ENCODE results near the gene SCG2.

- RRBS = no CpG with 5 or more reads among the region's 3 CpGs
These were observed 249.4 kb downstream of the EPHA4 start for GRCh38 chr2:221322750-221323004.

DNA sequence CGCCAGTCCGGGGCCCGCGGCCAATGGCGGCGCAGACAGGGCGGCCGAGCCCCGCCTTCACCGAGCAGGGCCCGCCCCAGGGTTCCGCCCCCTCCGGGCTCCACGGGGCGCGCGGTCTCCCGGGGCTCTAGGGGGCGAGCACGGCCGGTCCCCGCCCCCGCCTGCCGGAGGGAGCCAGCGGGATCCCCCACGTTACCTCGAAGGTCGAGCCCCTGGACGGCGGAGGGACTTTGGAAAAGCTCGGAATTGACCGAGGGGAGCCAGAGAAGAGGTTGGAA, 204 bp upstream of the EPHA4 start:
- RRBS = 2% methylated on average over 10 of the region's 32 CpGs

GRCh38 chr2:222318117-222318804, 1.7 kb downstream of the ENSG00000288658 start:
- RRBS = 5% methylated on average over 2 of the region's 44 CpGs

DNA sequence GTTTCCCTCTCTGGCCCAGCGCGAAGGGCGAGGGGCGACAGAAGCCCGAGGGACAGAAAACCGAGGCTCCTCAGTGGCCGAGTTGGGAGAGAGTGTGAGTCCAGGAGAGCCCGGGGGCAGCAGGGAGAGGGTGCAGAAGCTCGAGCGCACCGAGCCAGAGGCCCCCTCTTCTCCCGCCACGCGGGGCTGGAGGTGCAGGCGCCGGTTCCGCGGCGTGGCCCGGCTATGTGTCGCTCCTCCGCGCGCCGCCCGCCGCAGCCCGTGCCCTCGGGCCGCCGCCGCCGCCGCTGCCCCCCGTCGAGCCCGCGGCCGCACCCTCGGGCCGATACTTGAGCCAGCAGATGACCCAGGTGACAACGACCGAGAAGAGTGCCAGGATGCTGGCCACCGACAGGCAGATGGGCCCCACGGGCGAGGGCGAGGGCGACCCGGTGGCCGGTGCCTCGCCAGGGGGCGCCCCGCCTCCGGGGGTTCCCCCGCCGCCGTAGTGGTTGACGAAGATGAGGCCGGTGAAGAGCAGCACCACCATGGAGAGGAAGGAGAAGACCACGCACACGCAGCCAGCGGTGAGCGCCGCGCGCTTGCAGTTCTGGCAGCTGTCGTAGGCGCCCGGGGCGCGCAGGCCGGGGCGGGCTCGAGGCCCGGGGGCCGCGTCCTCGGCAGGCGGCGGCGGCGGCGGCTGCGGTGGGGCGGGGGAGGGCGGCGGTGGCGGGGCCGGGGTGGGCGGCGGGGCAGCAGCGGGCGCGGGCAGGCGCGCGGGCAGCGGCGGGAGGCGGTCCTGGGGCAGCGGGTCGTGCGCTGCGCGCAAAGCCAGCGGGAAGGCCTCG, 937 bp downstream of the ENSG00000288658 start:
- RRBS = 2% methylated on average over 29 of the region's 107 CpGs

DNA sequence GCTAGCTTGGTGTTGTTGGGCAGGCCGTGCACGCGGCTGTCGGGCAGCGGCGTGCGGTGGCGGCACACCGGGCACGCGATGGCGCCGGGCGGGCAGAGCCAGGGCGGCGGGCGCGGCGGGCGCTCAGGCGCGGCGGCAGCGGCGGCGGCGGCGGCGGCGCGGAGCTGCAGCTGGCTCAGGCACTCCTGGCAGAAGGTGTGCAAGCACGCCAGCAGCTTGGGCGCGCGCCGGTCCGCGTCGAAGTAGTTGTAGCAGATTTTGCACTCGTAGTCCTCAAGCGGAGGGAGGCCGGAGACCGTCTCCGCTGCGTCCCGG, 366 bp downstream of the ENSG00000288658 start:
- RRBS = 2% methylated on average over 7 of the region's 46 CpGs

DNA sequence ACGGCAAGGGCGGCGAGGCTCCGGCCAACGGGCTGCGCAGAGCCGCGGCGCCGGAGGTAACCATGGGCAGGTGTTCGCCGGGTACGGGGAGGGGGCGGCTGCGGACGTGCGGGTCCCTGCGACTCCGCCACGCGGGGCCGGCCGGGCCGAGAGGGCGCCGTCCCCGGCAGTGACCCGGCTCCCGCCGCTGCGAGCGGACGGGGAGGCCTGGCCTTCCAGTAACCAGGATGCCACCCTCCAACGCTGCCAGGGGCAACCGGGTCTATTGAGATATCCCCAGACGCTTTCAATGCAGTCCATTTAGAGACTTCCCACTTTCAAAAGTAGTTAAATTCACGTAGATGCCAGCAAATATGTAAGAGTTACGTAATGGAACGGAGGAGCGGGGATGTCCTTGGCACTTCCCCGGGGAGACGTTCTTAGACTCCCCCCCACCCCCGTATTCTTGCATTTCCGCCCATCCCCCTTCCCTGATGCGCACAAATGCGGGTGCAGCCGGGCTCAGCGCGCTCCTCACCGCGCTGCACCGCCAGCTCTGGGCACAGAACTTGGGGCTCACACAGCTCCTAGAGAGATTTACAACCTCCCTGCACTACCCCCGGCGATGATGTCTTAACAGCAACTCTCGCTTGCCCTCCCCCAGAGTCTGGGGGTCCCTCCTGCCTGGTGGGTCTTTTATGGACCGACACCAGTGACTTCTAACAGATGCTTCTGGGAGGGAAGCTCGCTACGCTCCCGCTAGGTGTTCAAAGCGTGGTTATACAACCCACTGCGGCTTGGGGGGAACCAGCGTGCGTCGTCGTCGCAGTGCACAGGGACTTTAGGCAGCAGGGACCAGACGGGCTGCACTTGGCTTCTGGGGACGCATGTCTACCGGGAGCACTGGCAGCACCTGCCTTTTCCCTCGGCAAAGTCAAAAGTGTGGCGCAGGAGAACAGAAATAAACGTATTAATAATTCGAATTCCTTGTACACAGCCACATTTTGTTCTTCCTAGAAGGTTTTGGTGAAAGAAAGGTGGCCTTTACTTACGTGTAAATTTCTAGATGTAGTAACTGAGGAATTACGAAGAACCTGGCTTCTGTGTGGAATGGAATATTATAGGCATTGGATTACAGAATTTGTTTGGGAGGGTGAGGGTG, 793 bp downstream of the SGPP2 start:
- RRBS = 4% methylated on average over 30 of the region's 75 CpGs

- RRBS = no CpG with 5 or more reads among the region's 3 CpGs
These were observed 9.9 kb downstream of the SGPP2 start for GRCh38 chr2:222434323-222434576.

GRCh38 chr2:222796577-222797138, 64.2 kb upstream of the ACSL3 start:
- RRBS = no CpG with 5 or more reads among the region's 5 CpGs

GRCh38 chr2:222871183-222871724, 10.4 kb downstream of the ACSL3 start:
- RRBS = no CpG with 5 or more reads among the region's 5 CpGs

DNA sequence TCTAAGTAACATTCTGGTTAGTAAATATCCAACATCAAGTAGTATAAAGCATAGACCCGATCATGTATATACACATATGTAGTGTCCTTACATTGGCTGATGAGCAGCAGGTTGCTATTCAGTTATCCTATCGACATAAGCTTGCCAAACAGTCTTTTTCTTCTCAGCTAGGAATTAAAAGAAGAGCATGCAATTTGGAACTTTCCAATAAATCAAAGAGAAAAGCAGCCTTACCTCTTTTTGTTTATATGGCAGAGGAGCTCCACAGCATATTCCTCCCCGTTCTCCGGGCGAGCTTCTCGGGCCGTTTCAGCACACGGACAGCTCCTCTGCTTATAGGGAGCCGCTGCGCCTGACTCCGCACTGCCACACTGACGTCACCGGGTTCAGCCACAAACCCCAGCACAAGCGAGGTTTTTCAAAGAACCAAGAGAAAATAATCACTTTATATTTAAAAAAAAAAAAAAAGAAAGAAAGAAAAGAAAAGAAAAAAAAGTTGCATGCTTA, at the start of gene SCG2:
TSS of gene SCG2 (minus strand) at position 311 of the 507 bp plus-strand sequence.
- RRBS = 2% methylated on average over 9 of the region's 14 CpGs

GRCh38 chr2:223941441-223941847, 3.7 kb downstream of the WDFY1 start:
- RRBS = no CpG with 5 or more reads among the region's 6 CpGs

GRCh38 chr2:224221580-224221905, 180.4 kb downstream of the FAM124B start:
- RRBS = no CpG with 5 or more reads among the region's 5 CpGs

DNA sequence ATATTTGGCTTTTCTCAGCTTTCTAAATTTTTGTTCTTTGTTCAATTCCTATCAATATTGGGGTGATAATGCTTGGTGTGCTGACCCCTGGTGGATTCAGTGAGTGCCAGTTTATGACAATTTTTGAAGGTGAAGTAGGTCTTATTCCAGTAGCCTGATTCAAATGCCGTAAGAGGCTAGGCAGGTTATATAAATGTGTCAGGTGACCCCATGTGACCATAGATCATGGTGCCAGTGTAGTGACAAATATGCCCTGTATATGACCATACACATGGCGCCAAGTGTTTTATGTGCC, 47.6 kb upstream of the FAM124B start:
- RRBS = no CpG with 5 or more reads among the region's 2 CpGs

DNA sequence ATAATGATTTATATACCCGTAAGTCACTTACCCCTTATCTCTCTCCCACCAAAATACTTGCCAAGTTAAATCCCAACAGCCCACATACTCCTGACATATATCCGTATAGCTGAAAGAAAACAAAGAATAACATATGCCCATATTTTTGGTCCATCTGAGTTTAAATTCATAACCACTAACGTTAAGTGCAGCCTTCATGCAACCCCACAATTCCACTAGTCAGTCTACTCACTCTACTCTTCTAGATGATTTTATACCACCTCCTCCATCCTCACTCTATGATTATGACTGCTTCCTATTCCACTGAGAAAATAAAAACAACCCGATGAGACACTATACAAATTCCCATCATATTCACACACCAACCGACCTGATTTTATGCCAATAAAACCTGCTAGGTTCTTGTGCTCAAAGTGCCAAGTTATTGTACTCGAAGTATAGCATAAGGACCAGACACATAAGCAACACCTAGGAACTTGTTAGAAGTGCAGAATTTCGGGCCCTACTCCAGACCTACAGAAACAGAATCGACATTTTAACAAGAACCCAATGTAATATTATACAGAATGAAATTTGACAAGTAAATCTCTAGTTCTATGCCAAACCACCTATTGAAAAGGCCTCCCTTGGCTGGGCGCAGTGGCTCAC, 26.9 kb downstream of the CUL3 start:
- RRBS = no CpG with 5 or more reads among the region's 9 CpGs

- RRBS = no CpG with 5 or more reads among the region's 2 CpGs
These were observed 20.5 kb downstream of the CUL3 start for GRCh38 chr2:224564598-224565178.

GRCh38 chr2:224764736-224764935, 48.5 kb upstream of the CCDC195 start:
- RRBS = no CpG with 5 or more reads among the region's 1 CpG

DNA sequence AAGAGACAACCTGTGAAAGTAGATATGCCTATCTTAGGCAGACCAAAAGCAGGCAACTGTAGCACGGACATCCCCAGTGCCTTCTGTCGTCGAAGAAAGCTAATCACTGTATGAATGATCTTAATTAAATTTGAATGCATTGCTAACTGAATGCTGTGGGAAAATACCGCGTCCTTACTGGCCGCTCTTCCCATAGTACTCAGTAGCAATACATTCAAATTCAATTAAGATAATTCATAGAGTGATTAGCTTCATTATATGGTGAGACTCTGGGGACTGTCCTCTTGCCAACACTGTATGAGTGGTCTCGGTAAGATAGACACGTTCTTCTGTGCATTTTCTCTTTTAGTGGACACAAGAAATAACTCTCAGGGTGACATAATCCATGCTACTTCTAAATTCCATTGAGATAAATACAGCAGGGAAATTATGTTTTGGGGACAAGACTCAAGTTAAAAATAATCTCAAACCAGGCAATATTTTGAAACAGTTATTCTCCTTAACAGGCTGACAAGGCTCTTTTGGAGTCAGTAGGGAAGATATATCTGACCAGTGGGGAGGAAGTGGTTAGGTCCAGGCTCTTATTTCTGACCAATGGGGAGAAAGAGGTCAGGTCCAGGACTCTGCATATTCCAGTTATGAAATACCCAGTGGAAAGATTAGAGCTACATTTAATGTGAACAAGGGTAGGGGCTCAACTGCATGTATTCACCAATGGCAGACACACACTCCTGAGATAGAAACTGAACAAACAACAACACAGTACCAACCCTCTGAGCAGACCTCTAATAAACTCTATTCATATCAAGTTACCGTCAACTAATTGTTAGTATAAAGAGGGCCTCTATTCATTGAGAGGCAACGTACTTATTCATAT, 97.3 kb downstream of the DOCK10 start:
- RRBS = no CpG with 5 or more reads among the region's 10 CpGs

- RRBS = 5% methylated on average over 7 of the region's 40 CpGs
These were observed 1.1 kb downstream of the DOCK10 start for GRCh38 chr2:225040772-225041927.